Melanocyte of skin (primary cell): ENCODE results near the genes LONP2 and NKD1.

- CAGE, long polyA plus RNA, 2 experiments, result no peak in any of the 2 experiments
Measured at GRCh38 chr16:47688660-47689224, 227.6 kb downstream of the PHKB start.

DNA sequence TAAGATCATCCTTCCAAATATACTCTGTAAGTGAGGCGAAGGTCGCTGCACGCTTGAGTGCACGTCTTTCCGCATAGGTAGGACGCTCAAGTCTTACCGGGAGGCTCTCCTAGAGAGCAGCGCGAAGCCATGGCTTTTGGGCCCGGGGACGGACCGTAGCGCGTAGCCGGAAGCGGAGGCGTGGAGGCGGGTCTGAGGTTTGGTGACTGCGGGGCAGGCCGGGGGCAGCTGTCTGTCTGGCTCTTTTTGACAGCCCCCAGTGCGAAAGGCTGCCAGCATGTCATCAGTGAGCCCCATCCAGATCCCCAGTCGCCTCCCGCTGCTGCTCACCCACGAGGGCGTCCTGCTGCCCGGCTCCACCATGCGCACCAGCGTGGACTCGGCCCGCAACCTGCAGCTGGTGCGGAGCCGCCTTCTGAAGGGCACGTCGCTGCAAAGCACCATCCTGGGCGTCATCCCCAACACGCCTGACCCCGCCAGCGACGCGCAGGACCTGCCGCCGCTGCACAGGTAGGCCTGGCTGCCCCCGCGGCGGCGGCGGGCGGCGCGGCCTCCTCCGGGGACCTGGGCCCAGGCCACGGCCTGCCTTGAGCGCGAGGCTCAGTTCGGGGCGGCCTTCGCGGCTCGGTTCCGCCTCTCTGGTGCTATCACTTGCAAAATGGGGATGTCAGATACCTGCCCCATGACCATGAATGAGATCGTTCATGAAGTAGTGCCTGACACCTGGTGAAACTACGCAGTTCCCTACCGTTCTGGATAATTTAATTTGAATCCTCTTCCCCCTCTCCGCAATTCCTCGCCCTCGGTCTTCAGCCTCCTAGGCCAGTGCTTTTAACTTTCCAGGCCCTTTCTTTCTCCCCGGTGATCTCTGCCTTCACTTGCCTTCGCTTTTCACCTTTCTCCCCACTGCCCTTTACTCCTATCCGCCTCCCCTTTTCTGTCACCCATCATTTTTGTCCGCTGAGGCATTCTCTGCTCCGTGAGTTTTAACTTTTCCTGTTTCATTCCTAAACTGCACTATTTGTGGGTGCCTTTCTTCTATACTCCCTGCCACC, at the start of gene LONP2:
Gene LONP2, plus strand, starts transcription at position 189 of the 1,055 bp plus-strand sequence.
- CAGE, long polyA plus RNA, 2 experiments, result no peak in any of the 2 experiments

DNA sequence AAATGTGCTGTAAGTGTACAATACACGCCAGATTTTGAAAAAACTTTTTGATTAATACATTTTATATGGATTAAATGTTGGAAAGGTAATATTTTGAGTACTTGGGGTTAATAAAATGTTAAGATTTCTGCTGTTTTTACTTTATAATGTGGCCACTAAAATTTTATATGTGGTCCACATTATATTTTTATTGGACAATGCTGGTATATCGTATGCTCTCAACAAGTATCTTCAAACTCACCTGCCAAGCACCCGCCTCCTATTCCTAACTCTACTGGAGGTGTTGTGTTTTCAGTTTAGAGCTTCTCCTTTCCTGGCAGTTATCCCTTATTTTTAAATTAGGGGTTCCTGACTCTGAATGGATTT, 1.5 kb downstream of the LONP2 start:
- CAGE, long polyA plus RNA, 2 experiments, result no peak in any of the 2 experiments

- CAGE, long polyA plus RNA, 2 experiments, result no peak in any of the 2 experiments
Measured at GRCh38 chr16:48318657-48318926, 66.6 kb downstream of the SIAH1 start.

DNA sequence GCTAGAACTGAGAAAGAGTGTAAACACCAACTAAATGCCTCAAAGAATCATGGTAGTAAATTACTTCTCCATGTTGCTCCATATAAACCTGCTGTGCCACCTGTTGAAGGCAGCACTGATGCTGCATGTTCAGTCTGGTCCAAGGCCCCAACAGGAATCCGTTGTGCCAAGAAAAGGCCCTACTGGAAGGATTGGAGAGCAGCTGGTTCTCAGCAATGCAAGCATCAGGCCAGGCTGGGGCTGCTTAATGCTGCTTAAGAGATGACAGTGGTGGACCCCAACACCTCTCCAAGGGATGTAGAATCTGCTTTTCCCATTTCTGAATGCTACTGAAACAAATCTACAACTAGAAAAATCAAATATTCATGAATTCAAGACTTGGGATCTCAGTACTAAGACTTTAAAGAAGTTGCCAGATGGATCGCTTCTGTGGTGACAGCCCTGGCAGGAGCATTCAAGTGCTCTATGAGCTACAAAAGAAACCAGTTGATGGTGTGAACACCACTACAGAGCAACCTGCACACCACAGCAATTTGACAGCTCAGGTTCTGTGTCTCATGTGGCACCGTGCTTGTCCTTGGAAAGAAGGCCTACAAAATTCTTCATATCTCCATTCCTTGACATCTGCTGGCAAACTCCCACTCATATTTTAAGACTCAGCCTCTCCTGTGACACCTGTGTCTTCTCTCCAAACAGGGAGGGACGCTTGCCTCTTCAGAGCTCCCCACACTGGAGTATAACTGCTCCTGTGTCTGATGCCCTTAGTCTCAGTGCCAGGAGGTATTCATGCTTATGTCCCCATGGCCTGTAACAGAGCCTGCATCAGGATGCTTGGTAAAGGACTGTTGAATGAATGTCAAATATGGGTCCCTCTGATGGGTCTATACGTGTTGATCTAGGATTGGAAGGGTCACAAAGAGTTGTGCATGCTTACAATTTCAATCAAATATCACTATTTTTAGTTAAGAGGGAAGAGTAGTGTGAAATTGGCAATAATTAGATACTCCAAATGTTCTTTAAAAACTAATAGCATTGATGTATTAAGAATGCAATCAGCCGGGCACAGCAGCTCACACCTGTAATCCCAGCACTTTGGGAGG, 42.5 kb downstream of the SIAH1 start:
- CAGE, long polyA plus RNA, 2 experiments, result no peak in any of the 2 experiments

GRCh38 chr16:48384430-48385243, 576 bp downstream of the SIAH1 start:
- CAGE, long polyA plus RNA, 2 experiments, result no peak in any of the 2 experiments

DNA sequence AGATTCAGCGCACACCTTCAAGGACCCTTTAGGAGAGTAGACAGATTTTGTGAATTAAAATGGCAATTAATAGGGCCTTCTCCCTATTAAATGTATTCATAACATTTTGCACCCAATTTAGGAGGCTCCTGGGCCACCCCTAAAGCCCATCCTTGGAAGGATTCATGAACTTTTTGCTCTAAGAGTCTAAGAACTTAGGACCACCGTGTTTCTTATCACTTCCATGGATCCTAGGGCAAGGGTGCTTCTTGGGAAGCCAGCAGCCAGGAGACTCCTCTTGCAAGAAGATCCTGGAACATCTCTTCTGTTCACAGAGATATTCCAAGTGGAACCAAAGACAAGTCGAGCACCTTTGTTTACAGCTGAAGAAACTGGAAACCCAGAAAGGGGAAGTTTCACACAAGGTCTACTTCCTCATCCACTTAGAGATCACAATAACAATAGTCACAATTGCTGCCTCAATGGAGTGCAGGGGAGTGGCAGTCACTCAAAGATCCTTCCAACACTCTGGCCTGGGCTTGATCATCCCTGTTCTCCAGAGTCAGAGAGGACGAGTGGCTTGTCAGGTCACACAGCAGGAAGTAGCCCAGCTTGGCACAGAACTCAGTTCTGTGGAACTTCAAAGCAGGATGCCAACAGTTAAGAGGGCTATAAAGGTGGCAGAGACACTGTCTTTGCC, 46.8 kb upstream of the SIAH1 start:
- CAGE, long polyA plus RNA, 2 experiments, result no peak in any of the 2 experiments

GRCh38 chr16:48591135-48591553, 18.8 kb downstream of the N4BP1 start:
- CAGE, long polyA plus RNA, 2 experiments, result no peak in any of the 2 experiments

DNA sequence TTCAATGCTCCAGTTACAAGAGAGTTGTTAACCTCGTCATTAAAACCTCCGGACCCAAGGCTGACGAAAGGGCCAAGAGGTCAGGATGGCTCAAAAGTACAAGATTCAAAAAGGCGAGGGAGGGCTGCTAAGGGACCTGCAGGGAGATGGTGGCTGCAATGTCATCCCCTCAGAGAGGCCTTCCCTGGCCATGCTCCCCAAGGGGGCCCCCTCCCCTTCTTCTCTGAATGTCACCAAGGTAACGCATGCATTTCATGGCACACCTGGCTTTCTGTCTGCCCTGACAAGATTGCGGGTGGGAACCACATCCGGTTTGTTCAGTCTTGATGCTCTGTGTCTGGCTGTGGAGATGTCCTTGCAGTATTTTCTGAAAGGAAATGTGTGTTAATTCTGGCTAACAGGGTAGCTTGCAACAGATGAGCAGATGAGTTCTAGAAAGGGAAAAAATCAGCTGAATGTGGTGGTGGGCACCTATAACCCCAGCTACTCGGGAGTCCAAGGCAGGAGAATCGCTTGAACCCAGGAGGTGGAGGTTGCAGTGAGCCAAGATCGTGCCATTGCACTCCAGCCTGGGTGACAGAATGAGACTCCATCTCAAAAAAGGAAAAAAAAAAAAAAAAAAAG, 90.0 kb downstream of the C16orf78 start:
- CAGE, long polyA plus RNA, 2 experiments, result no peak in any of the 2 experiments

DNA sequence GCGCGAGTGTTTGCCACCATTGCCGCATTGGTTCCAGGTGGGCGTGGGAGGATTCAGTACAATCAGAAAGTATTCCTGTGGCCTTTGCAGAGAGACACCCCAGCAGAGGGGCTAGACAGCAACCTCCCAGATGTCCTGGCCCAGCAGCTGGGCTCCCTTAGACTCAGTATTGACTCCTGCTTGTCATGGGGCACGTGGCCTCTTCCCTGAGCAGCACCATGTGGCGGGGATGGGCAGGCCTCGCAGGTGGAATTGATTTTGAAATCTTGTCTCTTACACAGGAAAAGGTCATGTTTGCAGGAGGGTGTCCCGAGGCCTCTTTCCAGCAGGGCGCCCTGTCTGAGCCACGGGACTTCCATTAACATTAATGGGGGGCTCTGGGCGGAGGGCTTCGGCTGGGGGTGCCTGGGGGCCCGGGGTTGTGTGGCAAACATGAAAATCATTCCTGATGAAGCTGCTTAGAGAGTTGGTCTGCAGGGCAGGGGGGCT, 96.4 kb downstream of the C16orf78 start:
- CAGE, long polyA plus RNA, 2 experiments, result no peak in any of the 2 experiments

- CAGE, long polyA plus RNA, 2 experiments, result no peak in any of the 2 experiments
Measured at GRCh38 chr16:49491520-49492205, 118.1 kb downstream of the C16orf78 start.

- CAGE, long polyA plus RNA, 2 experiments, result no peak in any of the 2 experiments
Measured at GRCh38 chr16:49543406-49543913, 169.9 kb downstream of the C16orf78 start.

- CAGE, long polyA plus RNA, 2 experiments, result no peak in any of the 2 experiments
Measured at GRCh38 chr16:49702099-49702772, 153.7 kb downstream of the ZNF423 start.

- CAGE, long polyA plus RNA, 2 experiments, result no peak in any of the 2 experiments
Measured at GRCh38 chr16:49853969-49854978, 1.6 kb downstream of the ZNF423 start.

DNA sequence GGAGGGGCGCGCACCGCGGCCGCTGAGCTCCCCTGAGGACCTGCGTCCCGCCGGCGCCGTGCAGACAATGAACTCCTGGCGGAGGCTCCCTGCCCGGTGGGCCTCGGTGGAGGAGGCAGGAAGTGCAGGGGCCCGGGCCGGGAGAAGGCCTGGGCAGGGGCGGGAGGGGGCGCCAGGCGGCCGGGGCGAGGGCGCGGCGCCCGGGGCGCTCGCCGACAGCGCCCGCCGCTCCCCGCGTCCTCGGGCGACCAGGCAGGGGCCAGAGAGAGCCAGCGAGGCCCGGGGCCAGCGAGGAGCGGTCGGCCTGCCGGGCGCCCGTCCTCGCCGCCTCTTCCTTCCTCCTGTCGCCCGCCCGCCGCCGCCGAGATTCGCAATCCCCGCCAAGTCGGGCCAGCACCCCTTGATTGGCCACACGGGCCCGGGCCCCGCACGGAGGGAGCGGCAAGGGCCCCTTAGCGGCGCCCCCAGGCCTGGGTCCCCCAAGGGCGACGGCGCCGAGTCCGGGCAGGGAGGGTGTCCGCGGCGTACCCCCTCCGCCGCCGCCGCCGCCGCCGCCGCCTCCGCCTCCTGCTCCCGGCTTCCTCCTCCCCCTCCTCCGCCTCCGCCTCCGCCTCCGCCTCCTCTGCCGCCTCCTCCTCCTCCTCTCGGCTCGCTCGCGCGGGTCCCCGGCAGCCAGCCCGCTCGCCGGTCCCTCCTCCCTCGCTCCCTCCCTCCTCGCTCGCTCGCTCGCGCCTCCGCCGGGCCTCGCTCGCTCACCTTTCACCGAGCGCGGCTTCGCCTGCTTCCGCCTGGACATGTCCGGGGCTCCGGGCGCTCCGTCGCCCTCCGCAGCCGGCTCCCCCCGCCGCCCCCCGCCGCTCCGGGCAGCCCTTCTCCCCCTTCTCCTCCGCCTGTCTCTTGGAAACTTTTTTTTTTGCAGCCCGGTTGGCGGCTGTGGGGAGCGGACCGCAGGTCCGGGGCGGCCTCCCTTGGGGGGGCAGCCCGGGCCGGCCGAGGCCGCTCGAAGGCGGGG, 627 bp downstream of the ZNF423 start:
- CAGE, long polyA plus RNA, 2 experiments, result no peak in any of the 2 experiments

DNA sequence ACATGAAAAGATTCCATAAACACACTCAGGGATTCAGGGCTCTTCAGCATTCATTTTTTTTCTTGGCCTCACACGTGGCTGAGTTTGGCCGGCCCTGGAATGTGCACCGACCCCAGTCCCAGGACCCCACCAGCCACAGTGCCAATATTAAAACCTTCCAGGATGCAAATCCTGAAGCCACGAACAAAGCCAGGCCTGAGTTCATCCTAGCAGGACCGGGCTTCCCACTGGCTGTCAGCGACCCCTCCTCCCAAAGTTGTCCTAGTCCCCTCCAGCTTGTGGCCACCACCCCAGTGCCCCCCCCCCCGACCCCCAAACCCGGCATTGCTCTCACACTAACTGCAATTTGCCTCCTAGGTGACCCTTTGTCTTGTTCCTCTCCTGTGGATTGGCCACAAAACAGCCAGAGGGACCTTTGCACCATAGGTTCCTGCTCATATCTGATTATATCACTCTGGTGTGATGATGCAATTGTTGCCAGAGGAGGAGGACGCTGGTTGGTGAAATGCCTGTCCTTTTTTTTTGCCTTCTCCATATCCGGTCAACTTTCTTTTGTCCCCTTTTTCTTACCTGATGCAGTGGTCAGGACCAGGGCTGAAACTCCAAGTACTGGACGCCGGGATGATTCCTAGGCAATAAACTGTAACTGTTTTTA, 27.9 kb upstream of the ZNF423 start:
- CAGE, long polyA plus RNA, 2 experiments, result no peak in any of the 2 experiments

DNA sequence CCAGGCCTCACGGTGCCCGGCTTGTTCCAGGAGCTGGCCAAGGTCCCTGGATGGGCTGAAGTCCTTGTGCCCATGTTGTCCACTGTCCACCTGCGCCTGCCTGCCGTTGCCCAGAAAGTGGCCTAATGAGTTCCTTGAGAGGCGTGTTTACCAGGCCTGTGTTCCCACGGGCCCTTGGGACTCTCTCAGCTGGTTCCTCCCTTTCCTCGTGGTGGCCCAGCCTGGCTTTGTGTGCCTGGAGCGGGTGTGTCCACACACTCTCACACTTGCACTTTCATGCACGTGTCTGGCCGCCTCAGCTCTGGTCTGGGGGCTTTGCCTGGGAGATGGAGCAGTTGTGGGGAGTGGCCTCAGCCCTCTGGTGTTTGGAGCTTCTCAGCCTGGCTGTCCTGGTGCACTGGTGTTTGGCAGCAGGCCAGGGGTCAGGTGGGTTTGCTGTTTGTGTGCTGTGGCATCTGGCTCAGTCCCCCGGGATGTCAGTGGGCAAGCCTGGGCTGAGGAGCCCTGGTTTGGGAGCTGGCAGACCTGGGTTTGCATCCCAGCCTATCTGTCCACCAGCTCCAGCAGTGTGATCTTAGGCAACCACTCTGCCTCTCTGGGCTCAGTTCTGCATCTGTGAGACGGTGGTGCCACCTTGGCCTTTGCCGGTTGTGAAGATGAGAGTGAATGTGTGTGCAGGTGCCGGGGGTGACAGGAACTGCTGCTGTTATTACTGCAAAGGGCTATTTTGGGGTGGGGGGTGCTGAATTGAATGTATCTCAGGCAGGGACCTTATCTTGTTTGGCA, 18.1 kb downstream of the ADCY7 start:
- CAGE, long polyA plus RNA, 2 experiments, result no peak in any of the 2 experiments

- CAGE, long polyA plus RNA, 2 experiments, result no peak in any of the 2 experiments
Measured at GRCh38 chr16:50333994-50335094, 34.4 kb downstream of the BRD7 start.

DNA sequence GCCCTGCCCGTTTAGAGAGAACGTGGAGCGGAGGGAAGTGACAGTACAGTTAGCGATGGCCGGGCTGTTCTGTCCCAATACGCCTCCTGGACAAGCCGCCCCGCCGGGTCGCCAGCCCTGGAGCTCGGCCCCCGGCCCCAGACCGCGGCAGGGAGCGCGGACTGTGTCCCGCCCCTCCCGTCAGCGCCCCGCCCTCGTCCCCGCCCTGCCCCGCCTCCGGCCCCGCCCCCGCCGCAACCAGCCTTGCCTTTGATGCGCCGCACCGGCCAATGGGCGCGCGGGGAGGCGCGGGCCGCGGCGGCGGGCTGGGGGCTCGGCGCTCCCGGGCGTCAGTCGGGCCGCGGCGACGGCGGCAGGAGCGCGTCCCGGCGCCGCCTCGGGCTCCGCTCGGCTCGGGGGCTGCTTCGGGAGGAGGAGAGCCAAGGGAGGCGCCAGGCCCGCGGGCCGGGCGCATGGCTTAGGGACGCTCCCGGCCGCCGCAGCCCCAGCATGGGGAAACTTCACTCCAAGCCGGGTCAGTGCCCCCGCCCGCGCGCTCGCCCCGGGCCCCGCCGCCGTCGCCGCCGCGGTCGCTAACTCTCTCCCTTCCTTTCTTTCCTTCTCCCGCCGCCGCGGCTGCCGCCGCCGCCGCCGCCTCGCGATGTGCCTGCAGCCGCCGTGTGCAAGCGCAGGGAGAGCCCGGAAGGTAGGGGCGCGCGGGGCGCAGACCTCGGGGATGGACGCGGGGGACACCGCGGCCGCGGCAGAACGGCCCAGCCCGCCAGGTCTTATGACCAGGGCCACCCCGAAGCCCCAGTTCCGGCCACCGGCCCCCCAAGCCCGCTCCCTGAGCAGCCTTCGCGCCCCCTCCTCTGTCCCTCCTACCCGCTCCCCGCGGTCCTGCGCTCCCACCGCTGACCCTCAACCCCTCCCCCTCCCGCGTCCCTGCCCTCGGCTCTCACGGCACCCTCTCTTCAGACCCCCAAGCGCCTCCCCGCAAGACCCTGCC, at the start of gene NKD1:
Gene NKD1, plus strand, starts transcription at position 332 of the 988 bp plus-strand sequence.
- CAGE, long polyA plus RNA, 2 experiments, result no peak in any of the 2 experiments

GRCh38 chr16:50593715-50594746, 45.8 kb downstream of the NKD1 start:
- CAGE, long polyA plus RNA, 2 experiments, result no peak in any of the 2 experiments